ENCODE data around the genes VCAN, LYSMD3 and ADGRV1.

GRCh38 chr5:83134364-83134836 is 57.1 kb downstream of the XRCC4 start:
- RRBS: no CpG with 5 or more reads among the region's 8 CpGs

GRCh38 chr5:83471252-83472136 is at the start of gene VCAN:
Gene VCAN (plus strand): TSS chr5:83471744.
- RRBS: no CpG with 5 or more reads among the region's 46 CpGs

DNA sequence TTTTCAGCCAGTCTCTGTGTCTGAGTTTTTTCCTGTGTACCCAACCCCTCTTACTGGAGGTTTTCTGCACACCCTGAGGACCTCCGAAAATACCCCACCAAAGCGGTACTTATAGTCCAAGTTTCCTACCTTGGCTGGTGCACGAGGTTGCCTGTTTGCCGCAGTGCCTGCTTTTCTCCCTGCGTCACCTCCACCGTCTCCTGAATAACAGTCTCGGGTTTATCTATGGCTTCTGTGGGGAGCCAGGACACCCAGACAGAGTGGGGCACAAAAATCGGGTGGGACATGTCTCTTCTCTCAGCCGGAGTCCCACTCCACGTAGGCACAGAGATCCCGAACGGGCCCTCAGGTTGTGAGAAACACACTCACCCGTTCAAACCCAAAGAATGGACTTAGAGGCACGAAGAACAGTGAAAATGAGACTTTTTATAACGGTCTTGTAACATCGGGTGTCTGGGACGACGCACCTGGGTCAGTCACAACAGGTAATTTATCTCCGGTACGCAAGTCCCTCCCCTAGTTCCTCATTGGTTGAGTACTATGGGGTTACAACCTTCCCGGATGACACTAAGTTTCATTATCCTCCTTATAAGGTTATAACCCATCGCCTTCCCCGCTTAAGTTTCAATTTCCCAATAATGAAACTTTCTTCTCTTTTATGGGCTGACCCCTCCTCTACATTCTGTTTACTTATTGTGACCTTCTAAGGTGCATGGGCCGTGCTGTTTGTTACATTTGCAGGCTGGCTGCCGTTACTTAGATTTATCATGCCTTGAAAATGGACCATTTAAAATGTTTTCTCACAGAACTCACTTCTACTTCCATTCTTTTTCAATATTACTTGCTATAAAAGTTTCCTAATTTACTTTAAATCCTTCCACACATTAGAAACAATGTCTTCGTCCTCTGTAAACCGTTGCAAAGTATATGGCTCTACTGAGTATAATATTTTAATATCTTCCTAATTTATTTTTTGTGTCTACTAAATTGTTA is 970.1 kb upstream of the COX7C start:
- RRBS: no CpG with 5 or more reads among the region's 27 CpGs

DNA sequence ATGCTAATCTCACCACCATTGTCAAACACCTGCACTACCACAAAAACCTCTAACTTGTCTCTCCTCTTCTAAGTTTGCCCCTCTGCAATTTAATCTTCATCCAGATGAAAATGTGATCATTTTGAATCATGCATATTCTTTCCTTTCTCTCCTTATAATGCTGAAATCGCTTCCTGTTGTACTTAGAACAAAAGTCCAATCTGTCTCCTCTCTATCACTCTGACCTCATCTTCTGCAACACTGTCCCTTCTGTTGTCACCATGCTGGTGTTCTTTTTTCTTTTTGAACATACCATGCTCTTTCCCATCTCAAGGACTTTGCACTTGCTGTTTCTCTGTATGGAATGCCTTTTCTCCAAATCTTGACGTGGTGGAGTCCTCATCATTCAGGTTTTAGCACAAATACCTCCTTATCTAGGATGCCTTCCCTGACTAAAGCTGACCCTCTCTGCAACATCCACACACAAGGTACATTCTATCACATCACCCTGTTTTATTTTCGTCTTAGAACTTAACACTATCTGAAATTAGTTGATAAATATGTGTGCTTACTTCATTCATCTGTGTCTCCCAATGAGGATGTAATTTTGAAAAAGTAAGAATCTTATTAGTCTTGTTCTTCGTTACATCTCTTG is 145.5 kb upstream of the RASA1 start:
- RRBS: no CpG with 5 or more reads among the region's 4 CpGs

DNA sequence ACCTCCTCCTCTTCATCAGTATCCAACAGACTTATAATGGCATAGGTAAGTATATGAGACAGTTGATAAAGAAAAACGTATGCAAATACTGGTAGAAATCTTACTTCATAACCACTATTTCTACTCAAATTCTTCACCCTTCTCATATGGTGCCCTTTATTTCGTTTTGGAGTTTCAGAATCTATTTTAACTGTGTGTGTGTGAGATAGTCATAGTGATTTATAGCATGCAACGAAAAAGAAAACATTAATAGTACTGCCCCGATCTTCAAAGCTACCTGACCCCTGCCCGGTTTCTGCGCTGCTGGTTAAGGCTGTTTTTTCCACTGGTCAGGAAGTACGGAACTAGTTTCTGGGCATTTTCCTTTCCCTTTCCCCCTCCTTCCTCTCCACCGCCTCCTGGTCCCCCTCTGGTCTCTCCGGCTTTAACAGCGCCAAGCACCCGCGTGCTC is 536 bp upstream of the RASA1 start:
- RRBS: under 1% methylated on average over 4 of the region's 12 CpGs

- RRBS: no CpG with 5 or more reads among the region's 1 CpG
Observed at GRCh38 chr5:87352566-87353363, 60.0 kb downstream of the CCNH start.

GRCh38 chr5:87385856-87386270 is 26.9 kb downstream of the CCNH start:
- RRBS: no CpG with 5 or more reads among the region's 1 CpG

DNA sequence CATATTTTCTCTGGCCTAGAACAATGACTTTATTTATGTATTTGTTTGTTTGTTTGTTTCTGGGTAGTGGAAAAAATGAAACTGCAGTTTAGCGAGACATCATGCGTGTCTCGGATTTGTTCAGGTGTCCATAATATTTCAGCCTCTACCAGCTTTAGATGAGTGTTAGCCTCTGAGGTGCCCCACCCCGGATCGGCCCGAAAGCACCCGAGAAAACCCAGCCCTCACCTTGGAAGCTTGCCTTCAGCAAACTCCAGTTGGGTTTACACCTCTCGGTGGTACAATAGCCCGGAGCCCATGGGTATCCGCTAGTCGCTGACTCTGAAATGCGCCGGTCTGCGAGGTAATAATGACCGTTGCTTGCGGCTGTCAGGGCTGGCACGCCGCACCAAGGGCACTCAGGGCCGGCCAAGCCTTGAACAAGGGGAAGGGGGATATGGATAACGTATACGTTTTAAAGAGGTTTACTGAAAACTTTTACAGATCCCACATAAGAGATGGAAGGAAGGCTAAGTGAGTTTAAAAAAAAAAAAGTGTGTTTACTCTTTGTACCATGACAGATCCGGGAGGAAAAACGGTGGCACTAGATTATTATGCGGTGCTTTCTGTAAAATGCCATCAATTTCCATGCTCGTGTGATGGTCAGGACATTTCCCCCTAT is 124.4 kb downstream of the TMEM161B start:
- RRBS: 4% methylated on average over 15 of the region's 25 CpGs

DNA sequence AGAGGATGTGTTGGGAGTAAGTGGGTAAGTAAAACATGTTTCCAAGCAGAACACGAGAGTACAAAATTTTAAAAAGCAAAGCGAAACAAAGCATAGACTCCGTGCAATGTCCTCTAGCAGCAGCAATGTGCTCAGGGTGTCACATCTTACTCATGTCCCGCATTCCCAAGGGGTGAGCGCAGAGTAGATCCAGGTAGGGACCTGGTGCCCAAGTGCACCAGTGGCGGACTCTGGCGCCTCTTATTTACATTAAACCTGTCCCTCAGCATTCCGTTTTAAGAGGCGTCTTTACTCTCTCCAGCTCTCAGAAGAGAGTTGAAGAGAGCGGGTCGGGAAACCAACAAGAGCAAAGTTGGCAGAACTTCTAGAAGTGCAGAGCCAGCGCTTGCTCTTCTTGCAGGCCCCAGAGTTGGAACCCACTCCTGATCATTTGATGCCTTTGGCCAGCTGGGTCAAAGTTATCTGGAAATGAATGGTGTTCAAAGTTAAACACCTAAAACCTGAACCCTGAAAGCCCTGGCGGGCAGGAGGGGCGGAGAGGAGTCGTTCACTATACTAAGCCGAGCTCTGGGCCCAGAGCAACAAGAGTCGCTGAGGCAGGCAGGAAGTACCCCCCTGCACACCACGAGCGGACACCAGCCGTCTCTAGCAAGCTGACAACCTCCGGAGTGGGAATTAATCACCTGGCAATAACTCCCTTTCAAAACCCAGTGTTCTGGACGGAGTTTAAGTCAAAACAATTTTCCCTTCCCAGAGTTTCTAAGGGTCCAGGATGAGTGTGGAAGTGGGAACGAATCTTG is 122.9 kb downstream of the TMEM161B start:
- RRBS: no CpG with 5 or more reads among the region's 23 CpGs

DNA sequence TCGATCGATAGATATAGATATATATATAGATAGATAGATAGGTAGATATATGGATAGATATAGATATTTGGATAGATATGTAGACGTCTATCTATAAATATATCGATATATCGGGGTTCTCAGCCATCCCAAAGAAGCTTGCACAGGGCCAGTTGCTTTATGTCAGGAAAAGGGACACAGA is 1.0 kb upstream of the TMEM161B start:
- RRBS: no CpG with 5 or more reads among the region's 5 CpGs

- RRBS: 1% methylated on average over 7 of the region's 47 CpGs
Observed at GRCh38 chr5:88690651-88691505, 192.1 kb downstream of the MEF2C start.

DNA sequence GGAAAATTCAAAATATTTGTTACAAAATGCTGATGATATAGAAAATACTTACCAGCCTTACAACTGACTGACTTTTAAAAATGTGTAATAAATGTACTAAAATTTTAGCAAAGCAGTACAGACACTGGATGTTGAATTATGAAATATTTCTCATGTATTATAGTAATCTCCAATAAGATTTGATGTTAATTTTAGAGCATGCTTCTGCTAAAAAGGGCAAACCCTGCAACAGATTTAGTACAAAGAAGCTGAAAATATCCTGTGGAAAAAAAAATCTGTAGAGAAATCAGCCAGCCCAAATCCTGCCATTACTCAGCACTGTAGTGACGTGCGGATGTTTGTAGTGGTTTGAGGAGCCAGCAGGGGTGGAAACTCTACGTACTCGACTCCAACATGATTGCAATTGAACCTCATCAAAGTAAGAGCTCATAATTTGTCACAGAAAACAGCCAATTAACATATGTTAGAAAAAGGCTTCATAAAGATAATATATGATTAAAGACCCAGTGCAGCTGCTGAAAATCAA is 49.7 kb downstream of the MEF2C start:
- RRBS: no CpG with 5 or more reads among the region's 4 CpGs

- RRBS: no CpG with 5 or more reads among the region's 4 CpGs
Observed at GRCh38 chr5:90516677-90518116, 12.2 kb downstream of the LYSMD3 start.

DNA sequence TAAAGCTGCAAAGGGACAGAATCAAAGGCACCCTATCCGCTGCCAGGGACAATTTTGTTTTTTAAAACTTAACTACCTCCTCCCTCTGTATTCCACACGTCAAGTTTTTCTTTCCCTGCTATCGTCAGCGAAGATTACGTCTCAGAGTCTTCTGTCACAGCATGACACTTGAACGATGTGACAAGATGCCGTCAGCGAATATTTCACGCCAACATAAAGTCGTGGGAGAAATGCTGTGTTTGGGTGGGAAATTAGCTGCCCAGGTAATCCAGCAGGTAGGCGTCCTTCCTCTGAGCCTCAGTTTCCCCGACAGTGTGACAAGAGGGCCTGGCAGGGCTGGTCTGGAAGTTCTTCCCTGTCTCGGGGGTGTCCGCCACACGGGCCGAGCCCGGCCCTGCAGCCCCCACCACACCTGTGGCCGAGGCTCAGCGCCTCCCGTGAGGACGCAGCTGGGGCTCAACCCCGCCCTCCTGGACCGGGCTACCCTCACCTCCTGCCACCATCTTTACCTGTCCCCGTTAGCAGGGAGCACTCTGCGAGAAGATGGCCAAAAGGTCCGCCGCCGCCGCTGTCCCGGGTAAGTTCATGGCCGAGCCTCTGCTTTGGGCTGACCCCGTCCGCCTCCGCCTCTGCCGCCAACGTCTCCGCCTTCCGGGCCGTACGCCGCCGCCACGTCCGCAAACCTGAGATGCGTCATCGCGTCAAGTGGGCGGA is at the start of gene LYSMD3:
Gene LYSMD3 (minus strand): TSS at position 646 of the 714 bp plus-strand sequence.
- RRBS: 1% methylated on average over 17 of the region's 48 CpGs

DNA sequence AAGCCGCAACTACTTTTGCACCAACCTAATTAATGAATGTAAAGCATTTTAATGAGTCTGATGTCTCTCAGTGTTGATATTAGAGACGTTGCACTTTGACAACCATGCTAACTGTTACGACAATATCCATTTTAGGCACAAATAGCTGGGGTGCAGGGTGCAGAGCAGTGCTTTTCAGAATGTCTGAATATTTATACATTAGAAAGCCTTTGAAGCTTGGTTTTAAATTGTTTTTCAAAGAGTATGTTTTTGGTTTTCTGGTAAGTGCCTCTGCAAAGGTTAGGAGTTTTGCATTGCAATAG is 1.0 kb upstream of the LYSMD3 start:
- RRBS: no CpG with 5 or more reads among the region's 3 CpGs

DNA sequence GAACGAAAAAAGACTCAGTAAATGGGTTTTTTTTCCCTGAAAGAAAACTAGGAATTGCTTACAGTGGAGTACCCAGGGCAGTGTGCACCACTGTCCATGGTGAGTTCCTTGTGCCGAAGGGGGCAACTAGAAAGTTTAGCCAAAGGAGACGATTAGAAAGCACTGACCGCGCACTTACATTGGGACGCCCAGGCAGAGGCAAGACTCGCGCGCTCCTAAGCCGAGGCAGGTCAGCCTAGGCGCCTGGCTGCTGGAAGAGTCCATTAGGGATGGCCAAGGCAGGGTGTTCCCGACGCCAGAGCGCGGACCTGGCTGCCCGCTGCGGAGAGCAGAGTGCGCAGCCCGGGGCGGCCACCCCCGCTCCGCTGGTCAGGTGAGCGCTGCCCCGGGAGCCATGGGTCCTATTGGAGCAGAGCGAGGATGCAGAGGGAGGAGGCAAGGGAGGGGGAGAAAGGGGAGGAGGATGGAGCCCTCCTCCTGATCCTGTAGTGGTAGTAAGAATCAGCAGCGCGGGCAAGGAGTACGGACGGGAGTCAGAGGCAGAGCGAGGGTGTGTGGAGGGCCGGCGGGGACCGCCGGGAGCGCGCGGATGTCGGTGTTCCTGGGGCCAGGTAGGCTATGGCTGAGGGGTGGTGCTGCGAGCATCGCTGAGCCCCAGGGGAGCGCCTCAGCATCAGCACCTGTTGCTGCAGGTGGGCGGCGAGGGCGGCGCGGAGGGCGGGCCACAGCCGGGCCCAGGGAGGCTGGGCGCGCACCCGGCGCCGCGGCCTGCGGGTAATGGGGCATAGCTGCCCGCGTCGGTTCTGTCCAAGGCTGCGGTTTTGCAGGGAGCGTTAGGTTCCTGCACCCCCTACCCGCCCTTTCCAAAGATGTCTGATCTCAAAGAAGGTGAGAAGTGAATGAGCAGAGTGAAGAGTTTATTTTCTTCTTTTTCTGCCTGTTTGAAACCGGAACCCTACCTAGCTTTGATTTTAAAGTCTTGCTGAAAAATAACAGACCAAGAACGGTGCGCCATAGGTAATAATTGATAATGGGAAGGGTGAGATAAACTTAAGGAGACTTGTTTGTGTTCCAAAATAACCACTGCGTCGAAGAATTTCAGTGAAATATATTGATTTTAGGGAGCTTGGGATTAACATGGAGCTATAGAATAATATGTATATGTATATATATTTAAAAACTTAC is at the start of gene ADGRV1:
Gene ADGRV1 (plus strand): TSS at position 491 of the 1,185 bp plus-strand sequence.
- RRBS: 3% methylated on average over 6 of the region's 66 CpGs

DNA sequence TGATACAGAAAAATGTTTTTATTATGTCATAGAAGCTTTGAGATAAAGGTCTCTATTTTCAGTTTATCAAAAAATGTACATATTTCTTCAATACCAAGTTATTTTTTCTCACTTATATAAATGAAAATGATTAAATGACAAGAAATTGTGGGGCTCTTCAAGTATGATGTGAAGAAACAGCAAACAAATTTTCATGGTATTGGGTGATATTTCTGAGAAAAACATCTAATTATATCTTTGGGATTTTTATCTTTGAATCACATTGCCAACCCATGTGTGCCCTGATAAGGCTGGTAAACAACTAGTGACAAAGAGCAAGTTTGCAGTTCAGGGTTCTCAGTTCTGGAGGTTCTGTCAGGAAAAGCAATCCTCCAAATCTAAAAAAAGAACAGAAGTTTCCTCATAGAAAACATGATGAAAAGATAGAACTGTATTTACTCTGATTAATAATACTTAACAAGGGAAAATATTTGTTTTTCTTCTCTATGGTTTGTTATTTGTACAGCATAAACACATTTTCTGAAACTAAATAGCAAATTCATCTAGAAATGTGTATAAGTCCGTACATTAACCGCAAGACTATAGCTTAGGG is 308.3 kb downstream of the ADGRV1 start:
- RRBS: no CpG with 5 or more reads among the region's 2 CpGs

- RRBS: no CpG with 5 or more reads among the region's 14 CpGs
Observed at GRCh38 chr5:91279292-91279695, 103.8 kb downstream of the ARRDC3 start.

GRCh38 chr5:92371599-92371991 is 988.5 kb upstream of the ARRDC3 start:
- RRBS: no CpG with 5 or more reads among the region's 2 CpGs

GRCh38 chr5:93579401-93580401 is 3.3 kb upstream of the NR2F1 start:
- RRBS: 2% methylated on average over 23 of the region's 90 CpGs

Data from choroid plexus epithelial cell (primary cell).